ENCODE measurements around the genes ZNF510 and TSTD2.

- PRO-cap, result no peak
Measured at GRCh38 chr9:96757203-96757808, 20.6 kb downstream of the ZNF510 start.

DNA sequence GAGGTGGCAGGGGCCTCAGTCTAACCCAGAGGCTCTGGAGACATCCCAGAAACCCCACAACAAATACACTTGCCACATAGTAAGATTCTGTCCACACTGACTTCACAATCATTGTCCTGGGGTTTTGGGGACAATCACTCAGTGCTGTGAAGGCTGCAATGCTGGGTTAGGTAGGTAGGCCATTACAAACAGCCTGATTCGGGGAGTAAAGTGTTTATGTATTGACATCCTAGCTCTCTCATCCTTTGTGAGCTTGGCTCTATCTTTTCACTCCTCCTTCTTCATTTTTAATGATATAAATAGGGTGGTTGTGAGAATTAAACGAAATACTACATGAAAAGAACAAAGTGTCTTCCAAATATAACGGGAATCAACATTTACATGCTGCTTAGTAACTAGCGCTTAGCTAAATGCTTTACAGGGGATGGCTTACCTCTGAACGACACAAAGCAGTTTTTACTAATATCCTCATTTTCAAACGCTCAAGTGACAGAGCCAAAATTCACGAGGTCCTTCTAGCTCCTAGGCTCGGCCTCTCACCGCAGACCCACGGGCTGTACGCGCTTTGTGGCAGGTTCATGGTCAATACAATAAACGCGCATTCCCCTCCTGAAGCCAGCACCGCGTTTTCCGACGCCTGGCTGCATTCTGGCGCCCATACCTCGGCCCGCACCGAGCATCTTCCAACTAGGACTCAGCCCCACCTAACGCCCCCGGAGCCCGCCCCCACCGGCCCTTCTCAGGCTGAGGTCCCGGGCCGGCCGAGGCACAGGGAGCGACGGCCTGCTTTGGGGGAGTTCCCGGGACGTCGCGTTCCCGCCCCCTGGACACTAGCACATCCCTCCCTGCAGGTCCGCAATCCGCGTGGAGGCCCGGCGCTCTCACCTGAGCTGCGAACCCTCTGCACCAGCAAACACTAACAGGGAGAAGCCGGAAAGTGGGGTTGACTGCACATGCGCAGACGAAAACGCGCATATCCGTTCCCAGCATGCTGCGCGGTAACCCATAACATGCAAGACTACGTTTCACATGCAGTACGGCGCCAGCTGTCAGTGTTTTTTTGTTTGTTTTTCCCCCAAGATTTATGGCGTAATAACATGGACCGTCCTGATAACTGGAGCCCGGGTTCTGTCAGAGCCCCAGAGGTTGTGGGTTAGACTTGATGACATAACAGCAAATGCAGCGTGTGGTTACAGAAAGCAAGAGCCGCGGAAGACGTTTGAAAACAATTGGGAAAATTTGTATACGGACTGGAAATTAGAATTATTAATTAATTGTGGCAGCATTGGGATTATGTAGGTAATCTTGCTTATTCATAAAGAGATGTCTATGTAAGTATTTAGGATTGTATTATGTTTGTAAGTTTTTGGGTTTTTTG, at the start of gene ZNF510:
ZNF510 (minus strand) TSS at position 939 of the 1,378 bp plus-strand sequence.
- PRO-cap, result bidirectional peak, plus-strand start at position 1,023 of the sequence, minus-strand start at position 911 of the sequence

DNA sequence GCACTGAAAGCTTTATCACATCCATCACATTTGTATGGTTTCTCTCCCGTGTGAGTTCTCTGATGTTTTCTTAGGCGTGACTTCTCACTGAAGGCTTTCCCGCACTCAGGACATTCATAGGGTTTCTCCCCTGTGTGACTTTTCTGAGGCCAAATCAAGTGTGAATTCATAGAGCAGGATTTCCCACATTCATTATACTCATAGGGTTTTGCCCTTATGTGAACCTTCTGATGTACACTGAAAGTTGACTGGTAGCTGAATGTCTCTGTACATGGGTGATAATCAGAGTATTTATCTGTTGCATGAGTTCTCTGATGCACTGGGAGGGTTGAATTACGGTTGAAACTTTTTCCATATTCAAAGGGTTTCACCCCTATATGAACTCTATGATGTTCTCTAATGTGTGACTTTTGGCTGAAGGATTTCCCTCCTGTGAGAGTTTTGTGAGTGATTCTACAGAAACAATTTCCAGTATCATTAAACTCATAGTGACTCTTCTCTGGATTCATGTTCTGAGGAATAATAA, 35.5 kb downstream of the ZNF782 start:
- PRO-cap, result no peak

DNA sequence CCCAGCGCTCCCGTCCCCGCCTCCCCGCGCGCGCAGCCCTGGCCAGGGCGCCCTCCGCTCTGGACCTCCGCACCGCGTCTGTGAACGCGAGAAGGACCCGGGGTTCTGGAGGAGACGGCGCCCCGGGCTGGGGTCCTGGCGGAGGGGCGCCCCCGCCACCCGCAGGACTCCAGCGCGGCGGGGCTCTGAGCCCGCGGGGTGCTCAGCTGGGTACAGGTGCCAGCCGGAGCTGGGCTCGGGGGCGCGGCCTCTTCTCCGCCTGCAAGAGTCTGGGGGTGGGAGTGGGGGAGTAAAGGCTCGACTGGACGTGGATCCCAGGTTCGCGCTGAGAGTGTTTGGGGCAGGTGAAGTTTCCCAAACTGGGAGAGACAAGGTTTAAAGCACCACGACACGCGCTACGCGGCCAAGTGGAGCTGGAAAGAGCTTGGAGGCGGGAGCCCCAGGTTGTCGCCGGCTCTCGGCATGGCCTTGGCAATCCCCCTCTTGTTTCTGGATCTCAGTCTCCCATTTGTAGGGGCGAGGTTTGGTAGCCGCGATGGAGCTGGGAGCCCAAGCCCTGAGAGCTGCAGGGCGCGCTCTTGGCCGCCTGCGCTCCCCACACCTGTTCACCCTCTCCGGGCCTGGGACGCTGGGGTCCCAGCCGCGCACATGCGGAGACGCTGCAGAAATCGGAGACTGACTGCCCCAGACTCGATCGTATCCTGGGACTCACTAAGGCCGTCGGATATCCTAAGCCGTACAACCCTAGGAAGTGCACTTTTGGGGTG, 719 bp downstream of the TMOD1 start:
- PRO-cap, result unidirectional peak, plus-strand start at position 89 of the sequence; bidirectional peak, plus-strand start at position 292 of the sequence, minus-strand start at position 184 of the sequence

- PRO-cap, result unidirectional peak, minus-strand start at chr9:97503313
Measured at GRCh38 chr9:97503091-97503923, 1.8 kb downstream of the TMOD1 start.

GRCh38 chr9:97504461-97505486, 3.3 kb downstream of the TMOD1 start:
- PRO-cap, result no peak

- PRO-cap, result no peak
Measured at GRCh38 chr9:97546033-97546573, 44.6 kb downstream of the TMOD1 start.

DNA sequence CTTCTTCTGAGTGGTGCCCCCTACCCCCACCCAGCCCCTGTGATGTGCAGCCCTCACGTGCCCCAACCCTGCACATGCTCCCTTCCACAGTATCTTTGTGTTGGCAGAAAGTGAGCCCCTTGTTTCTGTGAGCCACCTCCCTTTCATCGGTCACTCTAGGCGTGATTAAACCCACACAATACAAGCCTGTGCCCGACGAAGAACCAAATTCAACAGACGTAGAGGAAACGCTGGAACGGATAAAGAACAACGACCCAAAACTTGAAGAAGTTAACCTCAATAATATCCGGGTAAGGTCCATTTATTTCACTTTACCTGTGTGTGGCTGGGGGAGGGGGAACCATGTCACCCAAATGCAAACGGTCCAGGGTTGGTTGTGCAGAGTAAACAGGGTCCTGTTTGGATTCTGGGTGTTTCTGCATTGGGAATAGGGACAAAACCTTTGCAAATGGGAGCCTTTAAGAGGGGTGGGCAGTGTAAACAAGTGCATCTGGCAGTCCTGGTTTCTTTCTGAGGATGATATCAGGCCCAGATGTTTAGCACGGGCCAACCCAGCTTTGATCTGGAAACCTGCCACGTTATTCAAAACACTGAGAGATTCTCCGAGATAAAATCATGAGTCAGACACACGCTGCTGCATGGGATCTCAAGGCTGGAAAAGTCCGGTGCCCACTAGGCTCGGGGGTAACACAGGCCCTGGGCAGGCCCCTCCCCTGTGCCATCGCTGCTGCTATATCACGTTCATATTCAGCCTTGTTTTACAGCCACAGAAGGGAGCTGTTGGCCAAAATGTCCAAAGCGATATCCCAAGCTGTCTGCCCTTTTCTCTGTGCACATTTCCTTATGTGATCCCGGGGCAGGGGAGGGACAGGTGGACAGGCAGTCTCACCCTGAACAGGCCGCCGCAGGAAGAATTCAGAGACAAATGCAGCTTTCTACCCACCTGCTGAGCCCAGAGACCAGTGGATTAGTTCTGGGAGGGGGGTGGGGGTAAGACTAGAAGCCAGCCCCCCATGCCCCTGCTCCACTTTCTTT, 62.7 kb downstream of the TMOD1 start:
- PRO-cap, result bidirectional peak, plus-strand start at position 756 of the sequence, minus-strand start at position 564 of the sequence

DNA sequence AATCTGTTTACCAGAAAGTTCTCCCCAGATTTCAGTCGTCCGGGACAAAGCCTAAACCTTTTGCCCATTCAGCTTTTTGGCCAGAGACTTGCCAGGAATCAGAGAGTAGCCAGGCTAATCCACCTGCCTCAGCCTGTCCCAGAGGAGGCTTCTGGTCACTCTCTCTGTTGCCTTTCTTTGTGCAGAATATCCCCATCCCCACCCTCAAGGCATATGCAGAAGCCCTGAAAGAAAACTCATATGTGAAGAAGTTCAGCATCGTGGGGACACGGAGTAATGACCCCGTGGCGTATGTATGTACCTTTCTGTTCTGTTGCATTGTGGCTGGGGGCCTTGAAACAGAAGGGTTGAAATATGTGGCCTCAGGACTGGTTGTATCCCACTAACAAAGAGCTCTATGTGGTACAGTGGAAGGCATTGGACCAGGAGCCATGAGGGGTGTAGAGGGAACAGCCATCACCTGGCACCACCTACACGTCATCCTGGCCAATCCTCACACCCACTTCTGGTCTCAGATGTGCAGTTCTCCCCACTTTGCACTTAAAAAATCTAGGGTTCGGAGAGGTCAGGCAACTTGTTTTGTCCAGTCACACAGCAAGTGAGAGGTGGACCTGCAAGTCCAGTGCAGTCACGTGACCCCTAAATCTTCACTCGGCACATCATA, 64.3 kb downstream of the TMOD1 start:
- PRO-cap, result no peak

GRCh38 chr9:97572685-97573227, 60.4 kb downstream of the TSTD2 start:
- PRO-cap, result no peak

DNA sequence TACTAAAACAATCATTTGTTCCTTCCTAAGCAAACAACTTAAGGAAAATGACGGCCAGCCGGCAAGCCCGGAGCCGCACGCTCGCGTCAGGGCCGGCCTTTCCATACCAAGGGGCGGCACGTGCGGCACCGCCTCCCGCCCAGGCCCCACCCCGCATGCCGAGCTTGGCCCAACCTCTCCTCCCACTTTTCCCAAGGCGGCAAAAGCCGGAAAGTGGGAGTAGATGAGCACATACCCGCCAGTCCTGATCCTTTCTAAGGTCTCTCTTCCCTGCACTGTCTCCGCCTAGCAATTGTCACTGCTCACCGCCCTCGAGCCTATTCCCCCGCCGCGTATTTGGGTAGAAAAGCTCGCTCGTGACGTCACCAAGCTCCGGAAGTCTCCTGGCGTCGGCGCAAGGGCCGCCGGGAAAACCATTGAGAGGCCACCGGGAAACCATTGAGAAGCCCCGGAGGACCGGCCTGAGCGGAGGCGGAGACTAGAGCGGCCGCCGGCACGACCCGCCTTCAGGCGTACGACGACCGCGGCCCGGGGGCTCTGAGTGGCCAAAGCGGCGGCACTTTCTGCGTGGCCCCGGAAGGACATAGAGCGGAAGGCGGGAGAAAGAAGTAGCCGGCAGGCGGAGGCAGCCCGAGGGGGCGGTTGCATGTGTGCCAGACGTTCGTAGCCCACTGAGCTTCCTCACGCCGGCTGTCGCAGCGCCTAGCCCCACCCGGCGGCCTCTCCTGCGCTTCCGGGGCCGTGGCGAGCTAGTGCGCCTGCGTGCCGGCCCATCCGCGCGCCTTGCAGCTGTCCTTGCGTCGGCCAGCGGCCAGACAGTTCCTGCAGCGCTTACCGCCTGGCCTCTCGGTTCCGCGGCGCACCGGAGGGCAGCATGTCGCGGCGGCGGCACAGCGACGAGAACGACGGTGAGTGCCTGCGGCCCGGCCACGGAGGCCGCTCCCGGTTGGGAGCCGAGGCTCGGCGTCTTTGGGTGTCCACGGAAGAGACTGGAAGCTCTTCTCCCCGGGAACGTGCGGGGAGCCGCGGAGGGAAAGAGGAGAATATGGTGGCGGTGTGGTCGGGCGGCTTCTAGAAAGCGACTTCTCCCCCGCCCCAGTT, at the start of gene TSTD2:
TSTD2 (minus strand) TSS at position 361 of the 1,101 bp plus-strand sequence.
- PRO-cap, result bidirectional peak, plus-strand start at position 202 of the sequence, minus-strand start at position 101 of the sequence; bidirectional peak, plus-strand start at position 441 of the sequence, minus-strand start at position 294 of the sequence; bidirectional peak, plus-strand start at position 818 of the sequence, minus-strand start at position 673 of the sequence

- PRO-cap, result bidirectional peak, plus-strand start at chr9:97803618, minus-strand start at chr9:97803501
Measured at GRCh38 chr9:97803331-97804123, 49.5 kb upstream of the FOXE1 start.

DNA sequence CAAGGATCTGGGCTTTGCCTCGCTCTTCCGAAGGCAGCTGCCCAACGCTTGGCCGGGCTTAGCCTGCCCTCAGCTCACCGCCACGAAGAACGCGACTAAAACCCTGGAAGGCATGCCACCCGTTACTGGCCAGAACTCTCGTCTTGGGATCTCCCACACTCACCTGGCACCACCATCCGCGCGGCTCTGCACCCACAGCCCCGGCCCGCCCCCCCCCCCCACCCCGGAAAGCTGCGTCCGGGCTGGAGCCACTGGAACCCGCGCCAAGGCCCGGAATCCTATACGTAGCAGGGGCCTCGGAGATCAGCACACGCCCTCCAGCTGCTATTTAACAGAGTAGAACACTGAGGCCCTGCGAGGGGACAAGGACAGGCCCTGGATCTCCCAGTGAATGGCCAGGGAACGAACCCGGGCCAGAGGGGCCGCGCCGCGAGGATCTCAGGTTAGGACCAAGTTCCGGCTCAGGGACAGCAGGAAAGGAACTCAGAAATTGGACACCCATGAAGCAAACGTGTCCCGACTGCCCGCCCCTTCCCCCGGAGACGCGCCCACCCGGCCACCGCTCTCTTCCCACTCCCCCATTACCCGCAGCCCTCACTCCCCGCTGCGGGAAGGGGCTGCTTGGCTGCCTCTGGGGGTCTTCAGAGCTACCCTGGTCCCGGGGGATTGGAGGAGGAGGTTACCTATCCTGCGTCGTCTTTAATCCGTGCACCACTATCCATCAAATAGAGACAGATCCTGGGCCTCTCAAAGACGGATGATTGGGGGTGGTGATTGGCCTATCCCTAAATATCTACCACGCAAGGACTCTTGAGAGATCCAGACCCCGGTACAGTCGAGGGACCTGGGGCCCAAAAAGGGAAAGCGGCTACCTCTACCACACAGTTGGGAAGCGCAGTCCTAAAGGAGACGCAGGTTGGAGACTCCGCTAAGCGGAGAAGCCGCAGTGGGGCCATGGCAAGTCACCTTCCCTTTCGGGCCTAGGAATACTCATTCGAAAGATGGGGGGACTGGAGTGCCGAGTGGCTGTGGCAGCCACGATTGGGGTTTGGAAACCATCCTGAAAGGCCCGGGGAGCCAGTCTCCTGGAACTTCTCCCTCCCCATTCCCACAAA, 937 bp upstream of the FOXE1 start:
- PRO-cap, result no peak

- PRO-cap, result bidirectional peak, plus-strand start at chr9:97904897, minus-strand start at chr9:97904825
Measured at GRCh38 chr9:97904697-97905146, 17.6 kb downstream of the TRMO start.

DNA sequence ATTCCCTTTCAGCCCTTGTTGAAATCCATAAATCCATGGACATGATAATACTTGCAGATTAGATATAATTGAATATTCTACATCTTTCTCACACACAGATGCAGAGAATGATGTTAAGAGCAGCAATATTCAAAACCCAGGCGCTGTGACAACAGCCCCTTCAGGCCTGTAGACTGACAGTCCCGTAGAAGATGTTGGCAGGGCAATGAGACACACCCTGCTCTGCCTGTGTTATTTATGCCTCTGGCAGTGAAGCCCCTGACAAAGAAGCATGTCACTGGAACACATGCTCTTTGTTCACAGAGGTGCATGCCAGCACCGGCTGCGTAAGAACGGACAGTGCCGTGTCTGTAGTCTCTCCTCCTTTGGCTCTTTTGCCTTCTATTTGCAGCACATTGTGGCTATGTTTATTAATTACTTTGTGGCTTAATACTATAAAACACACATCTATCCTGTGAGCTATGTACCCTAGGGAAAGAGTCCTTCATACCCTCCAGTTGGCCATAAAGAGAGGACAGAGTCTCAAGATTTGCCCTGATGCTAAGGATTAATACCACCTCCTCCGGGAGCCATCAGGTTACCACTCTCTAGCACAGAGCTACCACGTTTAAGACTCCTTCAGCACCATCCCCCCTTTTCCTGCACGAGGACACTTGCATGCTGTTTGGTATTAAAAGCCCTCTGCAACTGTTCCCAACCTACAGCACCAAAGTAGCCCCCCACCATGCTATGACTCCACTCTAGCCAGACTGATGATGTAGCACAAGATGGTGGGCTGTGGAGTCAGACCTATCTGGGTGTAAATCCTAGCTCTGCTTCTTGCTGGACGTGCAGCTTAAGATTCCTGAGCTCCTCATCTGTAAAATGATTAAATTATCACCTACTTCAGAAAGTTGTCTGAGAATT, 2.0 kb upstream of the ANP32B start:
- PRO-cap, result no peak

DNA sequence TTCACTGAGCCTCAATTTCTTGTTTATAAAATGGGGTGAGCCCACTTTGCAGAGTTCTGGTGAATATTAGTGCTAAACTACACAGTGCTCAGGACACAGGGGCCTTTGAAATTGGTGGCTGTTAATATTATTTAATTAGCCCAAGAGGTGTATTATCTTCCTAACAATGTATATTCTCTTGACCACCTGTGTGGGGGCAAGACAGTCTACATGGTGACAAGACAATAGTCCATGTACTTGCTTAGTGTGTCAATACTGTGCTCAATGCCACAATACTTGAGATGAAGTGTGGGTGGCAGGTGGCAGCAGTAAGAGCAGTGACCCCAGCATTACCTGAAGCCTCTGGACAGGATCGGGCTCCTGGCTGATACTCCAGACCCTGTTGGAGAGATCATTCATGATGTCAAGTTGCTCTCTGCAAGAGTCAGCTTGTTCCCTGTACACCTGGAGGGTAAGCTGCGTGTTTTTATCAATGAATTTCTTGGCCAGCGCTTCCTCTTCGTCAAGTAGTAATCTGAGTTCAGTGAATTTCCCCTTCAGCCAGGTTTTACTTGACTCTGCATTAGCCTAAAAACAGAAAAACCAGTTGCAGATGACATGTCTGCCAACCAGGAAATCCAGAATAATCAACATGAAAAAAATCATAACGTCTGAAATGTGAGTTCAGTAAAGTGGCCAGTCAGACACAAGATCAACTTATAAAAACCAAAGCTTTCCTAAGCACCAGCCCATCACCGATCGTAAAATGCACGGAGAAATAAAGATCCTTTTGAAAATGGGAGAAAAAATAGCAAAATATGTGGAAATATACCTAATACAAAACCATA, 19.2 kb downstream of the TRIM14 start:
- PRO-cap, result no peak

DNA sequence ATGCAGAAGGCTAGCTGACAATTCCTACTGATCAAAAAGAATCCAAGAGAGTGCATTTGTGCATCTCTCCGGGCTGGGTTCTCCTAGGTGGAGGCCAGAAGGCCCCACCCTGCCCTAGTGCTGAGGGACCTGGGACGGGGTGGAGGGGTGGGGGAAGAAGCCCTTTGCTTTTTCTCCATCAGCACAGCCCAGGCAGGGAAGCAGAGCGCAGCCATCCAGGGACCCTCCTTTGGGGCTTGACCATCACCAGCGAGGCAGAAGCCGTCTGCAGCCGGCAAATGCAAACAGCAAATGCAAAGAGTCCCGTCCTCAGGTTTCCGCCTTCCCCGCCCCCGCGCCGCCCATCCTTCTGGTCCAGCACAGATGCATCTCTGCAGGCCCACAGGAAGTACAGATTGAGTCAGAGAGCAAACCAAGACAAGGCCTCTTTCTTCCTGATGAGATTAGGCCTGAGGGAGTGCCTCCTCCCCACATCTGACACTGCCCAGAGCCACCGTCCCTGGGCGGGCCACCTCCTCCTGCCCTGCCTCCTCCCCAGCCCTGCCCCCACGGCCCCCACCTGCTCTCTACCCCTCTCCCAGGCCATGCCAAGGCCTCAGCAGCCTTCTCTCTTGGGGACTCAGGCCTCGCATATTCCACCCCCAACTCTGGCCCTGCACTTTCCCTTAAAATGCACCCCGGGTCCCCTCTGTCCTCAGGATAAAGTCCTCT, 23.4 kb downstream of the CORO2A start:
- PRO-cap, result bidirectional peak, plus-strand start at position 393 of the sequence, minus-strand start at position 334 of the sequence

- PRO-cap, result no peak
Measured at GRCh38 chr9:98230541-98230782, 25.0 kb downstream of the TBC1D2 start.

DNA sequence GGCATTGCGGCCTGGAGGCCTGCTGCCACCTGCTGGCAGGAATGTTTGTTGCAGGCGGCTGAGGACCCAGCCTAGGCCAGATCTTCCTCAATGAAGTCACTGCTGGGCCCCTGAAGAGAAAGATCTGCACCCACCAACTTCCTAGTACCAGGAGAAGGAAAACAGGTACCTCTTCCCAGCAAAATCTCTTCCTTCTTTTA, 5.1 kb downstream of the ANKS6 start:
- PRO-cap, result no peak

DNA sequence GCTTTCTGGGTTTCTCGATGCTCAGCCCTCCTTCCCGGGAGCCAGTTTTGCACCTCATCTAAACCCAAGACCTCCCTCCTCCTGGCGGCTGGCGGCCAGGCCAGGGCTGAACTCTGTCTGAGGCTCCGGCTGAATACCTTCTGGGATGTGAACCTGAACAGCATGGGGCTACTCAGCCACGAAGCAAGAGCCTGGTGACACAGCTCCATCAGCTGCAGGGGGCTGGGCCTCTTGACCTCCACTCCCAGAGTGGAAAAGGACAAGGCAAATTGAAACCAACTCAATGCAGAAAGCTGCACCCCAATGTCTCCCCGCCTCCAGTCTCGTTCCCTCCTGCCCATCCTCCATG, 4.7 kb downstream of the ANKS6 start:
- PRO-cap, result no peak